ENCODE measurements around the genes TMEM17 and OTX1.

DNA sequence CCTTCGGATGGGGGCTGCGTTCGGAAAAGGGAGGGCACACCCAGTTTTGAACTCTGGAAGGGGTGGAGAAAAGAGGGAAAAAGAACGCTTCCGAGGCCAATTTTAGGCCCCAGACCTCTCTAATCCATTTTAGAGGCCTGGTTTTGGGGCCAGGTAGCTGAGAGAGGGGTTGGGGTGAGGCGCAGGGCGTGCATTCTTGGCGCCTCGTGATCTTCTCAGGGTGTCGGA lies 692 bp upstream of the XPO1 start:
- PRO-cap = no peak
- CAGE, long polyA plus RNA = no peak

DNA sequence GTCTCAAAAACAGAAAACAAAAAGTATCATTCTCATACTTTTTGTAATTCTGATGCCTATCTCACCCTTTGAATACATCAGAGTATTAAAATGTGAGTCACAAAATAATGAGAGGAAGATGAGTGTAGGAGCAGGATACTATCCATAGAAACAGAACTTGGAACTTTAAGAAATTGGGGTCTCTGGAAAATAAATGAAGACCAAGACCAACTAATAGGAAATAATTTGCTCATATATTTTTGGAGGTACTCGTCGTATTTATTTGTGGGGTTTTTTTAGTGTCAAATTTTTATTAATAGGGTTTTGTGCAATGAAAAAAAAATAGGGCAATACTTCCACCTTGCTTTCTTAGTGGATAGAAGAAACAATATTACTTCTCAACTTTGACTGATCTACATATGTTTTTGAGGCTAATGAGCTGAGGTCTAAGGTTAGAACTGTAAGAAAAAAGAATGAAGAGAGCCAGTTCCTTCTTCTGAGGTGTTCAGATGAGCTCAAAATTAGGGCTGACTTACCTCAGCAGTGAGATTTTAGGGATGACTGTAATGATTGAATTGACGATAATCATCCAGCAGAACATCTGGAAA lies 142.7 kb upstream of the B3GNT2 start:
- PRO-cap = no peak
- CAGE, long polyA plus RNA = no peak

DNA sequence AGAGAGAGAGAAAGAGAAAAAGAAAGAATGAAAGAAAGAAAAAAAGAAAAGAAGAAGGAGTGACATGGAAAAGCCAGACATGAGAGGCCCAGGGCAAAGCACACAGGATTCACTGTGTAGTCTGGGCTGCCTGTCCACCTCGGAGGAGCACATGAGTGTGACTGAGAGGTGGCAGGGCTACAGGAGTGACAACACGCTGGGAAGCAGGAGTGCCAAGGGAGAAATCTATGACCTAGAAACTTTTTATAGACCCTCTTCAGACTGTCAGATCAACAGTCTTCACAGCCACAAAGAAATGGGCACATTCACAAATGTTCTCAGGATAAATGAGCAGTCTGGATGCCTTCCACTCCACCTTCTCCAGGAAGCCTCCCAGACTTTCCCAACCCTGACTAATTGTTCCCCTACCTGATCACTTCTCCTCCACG lies 6.1 kb upstream of the B3GNT2 start:
- PRO-cap = no peak
- CAGE, long polyA plus RNA = no peak

DNA sequence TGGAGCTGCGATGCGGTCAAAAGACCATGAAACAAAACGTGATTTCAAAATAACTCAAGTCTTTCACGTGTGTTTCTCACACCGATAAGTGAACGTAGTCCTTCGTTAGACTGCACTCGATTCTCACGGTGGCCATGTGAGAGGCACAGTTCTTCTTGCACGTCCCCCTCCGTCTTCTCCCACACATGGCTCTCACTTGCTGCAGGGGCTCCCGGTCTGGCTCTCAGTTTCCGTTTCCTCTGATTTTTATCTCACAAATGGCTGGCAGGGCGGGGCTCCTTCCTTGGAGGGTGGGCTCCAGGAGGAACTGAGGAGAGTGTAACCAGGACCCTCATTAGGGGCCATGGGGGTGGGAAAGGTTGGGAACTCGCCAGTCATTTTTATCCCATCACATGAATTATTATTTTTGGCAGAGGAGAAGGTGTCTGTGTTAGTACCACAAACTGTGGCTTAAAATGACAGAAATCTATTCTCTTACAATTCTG lies 113.9 kb downstream of the B3GNT2 start:
- PRO-cap = unidirectional peak, minus-strand start at position 218 of the sequence
- CAGE, long polyA plus RNA = no peak

DNA sequence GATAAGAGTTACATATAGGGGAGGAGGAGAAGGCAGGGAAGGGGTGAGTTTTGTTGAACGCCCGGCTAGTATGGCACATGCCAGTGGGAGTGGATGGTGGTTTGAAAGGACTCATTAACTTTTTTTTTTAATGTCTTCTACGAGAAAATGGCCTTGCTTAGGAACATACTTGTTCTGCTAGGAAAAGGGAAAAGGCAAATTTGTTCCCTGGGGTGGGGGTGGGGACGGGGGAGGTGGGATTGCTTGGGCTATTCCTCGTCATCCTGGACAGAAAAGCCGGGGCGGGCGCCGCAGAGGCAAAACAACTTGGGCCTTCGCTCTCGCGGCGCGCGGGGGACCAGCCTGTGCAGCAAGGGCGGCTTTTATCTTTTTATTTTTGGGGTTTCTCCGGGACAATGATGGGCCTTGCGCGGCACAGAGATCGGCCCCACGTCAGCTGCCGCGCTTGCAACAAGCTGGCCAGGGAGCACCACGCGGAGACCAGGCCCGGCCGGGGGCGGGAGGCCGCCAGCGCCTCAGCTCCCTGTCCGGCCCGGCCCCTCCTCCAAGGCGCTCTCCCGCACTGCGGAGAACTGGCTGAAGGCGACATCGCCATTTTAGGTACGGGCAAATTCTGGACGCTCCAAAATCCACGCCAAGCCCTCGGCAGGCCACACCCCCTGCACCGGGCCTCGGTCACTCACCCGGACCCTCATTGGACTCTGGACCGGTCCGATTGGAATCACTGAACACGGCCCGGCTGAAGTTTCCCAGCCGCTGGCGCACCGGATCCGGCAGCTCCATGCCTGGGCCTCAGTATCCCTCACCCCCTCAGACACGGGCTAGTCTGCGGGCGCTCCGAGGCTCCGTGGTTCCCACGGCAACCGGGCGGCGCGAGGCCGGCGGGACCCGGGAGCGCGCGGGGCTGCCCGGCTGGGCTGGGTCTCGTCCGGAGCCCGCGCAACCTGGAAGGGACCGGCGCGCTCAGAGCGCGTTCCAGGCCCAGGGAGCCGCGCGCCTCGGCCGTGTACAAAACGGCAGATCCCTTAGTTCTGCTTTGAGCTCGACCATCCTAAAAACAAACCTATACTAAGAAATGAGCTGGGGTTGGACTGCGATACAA lies at the start of gene TMEM17:
Gene TMEM17, minus strand, starts transcription at position 849 of the 1,102 bp plus-strand sequence.
- PRO-cap = no peak
- CAGE, long polyA plus RNA = no peak

GRCh38 chr2:62506449-62506724 lies 392 bp upstream of the TMEM17 start:
- PRO-cap = no peak
- CAGE, long polyA plus RNA = no peak

- PRO-cap = no peak
- CAGE, long polyA plus RNA = no peak
Observed at GRCh38 chr2:62578781-62579223, 72.8 kb upstream of the TMEM17 start.

DNA sequence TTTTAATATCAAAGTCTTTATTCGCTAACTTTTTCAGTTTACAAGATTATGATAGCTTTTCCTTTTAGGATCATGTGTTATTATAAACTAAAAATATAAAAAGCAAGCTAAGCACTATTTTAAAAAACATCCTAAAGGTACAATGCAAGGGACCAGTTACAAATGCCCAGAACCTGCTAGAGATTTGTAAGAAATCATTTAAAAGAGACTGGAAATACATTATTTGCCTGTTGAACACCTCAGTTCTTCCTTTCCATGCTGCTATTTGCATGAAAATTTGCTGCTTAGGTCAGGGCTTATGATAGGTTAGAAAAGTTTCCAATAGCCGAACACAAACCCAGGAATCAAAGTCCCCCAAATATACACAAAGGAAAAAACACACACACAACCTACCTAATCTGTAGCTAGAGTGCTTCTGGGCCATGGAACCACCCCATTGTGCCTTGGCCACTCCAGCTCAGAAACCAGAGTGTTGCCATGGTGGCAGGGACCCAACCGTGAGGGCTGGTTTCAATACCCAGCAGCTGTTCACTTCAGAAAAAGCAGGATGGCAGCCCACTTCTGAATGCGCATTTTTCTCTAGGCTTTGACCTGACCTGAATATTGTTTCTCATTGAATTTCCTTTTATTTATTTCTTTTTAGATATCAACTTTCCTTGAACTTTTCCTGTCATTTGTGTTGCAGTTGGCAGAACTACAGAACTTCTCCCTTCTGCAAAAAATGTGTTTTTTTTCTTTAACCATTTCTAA lies 43.1 kb upstream of the EHBP1 start:
- PRO-cap = no peak
- CAGE, long polyA plus RNA = no peak

DNA sequence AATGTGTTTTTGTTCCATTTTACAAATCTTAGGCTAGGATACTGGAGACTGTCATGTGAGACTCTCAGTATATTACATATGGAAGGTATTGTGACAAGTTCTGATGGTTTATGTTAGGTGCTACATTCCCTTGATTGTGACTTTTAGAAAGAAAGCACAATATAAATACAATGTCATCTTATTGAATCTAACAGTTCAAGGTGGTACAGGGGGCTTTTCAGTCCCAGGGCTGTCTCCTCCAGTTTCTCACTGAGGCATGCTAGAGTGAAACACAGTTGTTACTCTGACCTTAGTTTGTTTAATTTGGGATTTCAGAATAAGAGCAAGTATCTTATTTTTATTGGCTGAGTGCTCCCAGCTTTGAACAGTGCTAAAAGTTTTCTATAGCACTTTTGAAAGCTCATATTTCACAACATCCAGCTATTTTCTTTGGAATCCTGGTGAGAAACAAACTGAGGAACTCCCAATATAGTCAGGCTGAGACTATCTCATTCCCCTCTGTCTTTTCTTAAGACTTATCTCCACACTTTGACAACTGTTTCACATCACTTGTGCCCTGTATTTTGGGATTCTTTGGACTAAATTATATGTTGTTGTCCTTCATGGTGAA lies 41.2 kb upstream of the EHBP1 start:
- PRO-cap = no peak
- CAGE, long polyA plus RNA = no peak

DNA sequence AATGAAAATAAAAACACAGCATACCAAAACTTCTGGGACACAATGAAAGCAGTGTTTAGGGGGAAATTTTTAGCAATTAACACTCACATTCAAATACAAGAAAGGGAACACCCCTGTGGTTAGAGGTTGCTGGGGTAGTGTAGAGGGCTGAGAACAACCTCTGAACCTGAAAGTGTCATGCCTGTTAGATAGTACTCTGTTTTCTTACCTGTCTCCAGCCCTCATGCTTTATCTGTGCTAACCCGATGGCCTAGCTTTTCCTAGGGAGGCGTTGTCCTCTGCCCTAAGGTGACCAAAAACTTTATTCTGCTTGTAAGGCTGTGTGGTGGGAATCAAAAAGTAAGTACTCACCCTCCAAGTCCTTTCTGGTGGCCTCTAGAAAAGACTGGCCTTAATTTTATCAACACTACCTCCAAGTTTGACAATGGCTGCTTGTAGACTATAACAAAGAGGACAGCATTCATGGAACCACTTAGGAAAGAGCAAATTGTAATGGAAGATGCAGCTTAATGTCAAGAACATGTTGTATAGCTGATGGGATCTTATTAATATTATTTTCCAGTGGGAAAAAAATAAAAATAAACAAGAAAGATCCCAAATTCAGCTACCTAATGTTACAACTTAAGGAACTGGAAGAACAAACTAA lies 122.5 kb upstream of the OTX1 start:
- PRO-cap = no peak
- CAGE, long polyA plus RNA = no peak

DNA sequence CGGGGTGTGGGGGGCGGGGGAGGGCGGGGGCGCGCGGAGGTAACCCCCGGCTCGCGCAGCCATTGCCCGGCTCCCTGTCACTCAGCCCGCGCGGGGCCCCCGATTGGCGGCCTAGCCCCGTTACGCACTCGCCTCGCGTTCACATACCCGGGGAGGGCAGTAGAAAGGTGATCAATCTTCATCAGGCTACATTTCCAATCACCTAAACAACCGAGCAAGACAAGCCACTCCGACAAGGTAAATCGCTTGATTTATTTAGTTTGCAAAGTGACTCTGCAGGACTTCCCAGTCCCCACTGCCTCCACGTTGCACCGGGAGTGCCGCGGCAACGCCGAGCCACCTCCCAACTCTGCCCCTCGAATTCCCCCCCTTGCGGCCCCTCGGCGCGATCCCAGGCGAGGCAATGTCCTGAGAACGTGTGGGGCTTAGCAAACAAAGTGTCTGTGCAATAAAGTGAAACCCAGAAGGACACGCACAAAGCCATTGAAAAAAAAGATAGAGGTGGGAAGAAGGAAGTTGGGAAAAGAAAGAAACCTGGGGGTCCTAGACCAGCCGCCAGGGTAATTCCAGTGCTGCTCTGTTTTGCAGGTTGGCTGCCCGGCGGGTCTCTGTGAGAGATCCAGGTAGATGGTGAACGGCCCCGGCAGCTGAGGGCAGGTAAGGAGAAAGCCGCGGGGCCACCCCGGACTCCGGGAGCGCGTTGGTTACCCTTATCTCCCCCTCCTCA lies at the start of gene OTX1:
Gene OTX1, plus strand, starts transcription at position 170 of the 727 bp plus-strand sequence.
- PRO-cap = no peak
- CAGE, long polyA plus RNA = no peak

DNA sequence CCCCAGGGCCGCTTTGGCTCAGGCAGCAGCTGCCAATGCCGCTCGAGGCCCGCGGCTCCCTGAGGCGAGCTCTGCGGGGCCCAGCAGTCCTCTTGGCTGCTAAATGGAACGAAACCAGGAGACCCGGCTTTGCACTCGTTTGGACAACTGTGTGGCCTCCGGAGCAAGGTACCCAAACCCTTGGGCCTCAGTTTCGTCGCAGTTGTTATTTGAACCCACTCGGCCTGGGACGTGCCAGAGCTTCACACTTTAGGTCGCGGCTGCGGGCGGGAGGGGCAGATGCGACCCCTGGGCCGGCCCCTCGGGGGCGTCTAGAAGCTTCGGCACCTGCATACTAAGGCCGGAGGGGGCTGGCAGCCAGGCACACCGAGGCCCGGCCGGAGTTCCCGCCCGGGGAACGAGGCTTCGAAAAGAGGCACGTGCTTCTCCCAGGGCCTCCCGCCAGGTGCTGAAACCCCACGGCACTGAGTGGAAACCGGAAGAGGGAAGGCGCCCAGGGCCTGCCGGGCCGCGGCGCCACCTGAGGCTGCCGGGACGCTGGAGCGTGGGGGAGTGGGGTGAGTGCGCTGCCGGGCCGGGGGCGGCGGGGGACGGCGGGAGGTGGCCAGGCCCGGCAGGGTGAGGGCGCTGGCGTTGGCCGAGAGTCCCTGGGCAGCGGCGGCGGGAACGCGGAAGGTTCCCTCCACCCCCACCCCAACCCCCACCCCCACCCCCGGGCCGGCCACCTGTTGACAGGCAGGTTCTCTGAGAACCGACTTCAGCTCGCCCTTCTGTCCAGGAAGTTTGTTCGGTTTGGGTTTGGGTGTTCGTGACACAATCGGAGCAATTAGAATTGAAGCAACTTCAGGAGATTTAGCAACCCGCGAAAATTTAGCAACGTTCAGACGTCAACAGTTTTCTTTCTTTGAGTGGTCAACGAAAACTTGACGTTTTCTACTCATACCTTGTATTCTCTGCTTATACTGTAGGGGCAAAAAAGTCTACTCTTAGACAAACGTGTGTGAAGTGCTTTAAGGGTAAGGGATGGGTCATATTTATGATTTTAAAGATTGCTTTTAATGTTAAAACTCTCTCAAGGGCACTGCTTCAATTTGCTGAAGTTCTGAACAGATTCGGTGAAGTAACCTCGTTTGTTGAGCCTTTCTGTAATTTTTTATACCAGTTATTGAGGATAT lies 9.0 kb downstream of the OTX1 start:
- PRO-cap = no peak
- CAGE, long polyA plus RNA = no peak

DNA sequence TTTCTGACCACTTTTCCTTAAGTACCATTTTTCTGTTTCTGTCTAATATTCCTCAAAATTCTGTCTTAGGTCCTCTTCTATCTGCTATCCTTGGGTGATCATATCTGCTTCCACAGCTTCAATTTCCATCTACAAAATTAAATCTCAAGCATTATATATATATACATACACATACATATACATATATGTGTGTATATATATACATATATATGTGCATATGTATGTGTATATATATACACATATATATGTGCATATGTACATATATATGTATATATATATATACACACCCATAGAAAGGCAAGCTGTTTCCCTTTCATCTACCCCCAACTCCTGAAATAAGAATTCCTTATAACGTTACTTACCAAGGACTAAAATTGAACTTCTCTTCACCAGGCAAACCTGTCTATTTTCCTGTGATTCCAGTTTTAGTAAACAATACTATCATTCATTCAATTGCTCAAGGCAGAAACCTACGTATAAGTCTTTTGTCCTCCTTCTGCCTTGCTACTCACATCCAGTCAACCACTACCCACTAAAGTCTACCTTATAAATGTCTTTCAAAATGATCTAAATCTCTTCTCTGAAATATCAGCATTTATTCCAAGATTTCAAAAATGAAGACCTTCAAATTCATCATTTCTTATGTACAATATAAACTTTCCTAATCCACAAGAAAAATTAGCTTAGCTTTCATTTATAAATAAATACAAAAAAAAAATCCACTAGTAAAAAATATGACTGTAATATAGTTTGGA lies 37.6 kb downstream of the WDPCP start:
- PRO-cap = no peak
- CAGE, long polyA plus RNA = no peak

DNA sequence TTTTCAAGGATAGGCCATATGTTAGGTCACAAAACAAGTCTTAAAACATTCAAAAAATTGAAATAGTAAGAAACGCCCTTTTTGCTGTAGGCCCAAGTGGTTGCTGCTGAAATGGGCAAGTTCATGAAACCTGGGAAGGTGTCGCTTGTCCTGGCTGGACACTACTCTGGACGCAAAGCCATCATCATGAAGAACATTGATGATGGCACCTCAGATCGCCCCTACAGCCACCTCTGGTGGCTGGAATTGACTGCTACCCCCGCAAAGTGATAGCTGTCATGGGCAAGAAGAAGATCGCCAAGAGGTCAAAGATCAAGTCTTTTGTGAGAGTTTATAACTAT lies 95.4 kb downstream of the MDH1 start:
- PRO-cap = no peak
- CAGE, long polyA plus RNA = no peak

- PRO-cap = no peak
- CAGE, long polyA plus RNA = no peak
Observed at GRCh38 chr2:63734359-63735009, 107.2 kb upstream of the UGP2 start.

DNA sequence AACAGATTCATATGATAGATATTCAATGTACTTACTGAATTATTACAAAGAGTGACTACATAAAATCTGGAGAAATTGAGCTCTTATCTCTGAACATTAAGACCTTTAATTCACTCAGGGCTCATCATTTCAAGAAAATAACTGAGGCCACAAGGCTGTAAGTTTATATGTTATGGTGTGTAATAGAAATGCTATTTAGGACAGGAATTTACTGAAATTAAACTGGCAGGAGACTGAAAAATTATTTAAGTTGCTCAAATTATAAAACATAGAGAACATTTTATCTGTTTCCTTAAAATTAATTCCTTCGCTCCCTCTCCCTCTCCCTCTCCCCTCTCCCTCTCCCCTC lies 33.7 kb upstream of the UGP2 start:
- PRO-cap = no peak
- CAGE, long polyA plus RNA = no peak

GRCh38 chr2:63849041-63850071 lies 7.7 kb downstream of the UGP2 start:
- PRO-cap = no peak
- CAGE, long polyA plus RNA = no peak

- PRO-cap = no peak
- CAGE, long polyA plus RNA = no peak
Observed at GRCh38 chr2:63884819-63885150, 43.1 kb downstream of the UGP2 start.

DNA sequence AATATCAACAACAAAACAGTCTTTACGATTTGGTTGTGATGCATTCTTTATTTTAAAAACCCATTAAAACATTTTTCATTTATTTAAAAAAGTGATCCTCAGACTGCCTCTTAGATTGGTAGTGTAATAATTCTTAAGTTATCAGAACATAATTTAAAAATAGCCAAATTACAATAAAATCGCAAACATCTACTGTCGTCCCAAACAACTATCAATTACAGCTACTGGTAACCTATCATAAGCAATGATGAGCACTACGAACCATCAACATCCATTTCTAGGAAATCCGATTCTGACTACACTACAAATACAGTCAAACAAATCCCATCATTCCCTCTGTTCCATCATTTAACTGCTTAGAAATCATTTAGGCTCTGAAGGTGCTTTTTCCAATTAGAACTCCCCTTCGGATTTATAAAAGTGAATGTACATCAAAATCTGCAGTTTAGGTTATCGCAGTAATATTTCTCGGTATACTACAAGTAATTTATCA lies 1.6 kb downstream of the VPS54 start:
- PRO-cap = no peak
- CAGE, long polyA plus RNA = no peak

GRCh38 chr2:64104201-64105226 lies 39.7 kb downstream of the PELI1 start:
- PRO-cap = no peak
- CAGE, long polyA plus RNA = no peak

Measured in B cell (primary cell).